SEM (cell line): ENCODE data around the gene ALOX5AP.

- PRO-cap: no peak
Observed at GRCh38 chr13:29923511-29924467, 73.4 kb upstream of the UBL3 start.

- PRO-cap: no peak
Observed at GRCh38 chr13:30061216-30061452, 210.7 kb upstream of the UBL3 start.

GRCh38 chr13:30283372-30284018 lies 23.9 kb downstream of the KATNAL1 start:
- PRO-cap: no peak

DNA sequence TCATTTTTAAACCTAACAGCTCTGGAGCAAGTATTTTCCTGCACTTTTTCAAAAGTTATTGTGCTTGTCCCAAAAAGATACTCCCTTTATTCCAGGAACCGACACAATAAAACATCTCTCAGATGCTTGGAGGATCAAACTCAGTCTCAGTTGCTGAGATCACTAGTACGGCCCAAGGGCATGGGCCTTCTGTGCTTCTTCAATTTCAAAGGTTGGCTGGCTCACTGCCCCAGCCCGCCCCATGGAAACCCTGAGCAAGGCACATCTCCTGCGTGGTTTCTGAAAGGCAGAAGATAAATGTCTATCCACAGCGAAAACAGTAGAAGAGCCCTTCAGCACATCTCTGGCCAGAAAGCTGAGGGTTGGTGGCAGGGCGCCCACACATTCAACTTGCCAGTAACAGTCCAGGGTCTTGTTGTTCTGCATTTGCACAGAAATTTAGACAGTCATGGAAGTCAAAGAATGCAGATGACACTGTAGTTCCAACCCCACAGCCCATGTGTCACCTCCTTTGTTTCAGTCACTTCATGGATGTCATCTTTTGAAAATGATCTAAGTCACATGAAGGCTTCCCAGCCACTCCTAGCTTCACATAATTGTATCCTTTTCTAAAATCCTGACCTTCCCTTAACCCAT lies 24.0 kb upstream of the KATNAL1 start:
- PRO-cap: no peak

GRCh38 chr13:30365310-30366088 lies 56.8 kb upstream of the UBE2L5 start:
- PRO-cap: no peak

DNA sequence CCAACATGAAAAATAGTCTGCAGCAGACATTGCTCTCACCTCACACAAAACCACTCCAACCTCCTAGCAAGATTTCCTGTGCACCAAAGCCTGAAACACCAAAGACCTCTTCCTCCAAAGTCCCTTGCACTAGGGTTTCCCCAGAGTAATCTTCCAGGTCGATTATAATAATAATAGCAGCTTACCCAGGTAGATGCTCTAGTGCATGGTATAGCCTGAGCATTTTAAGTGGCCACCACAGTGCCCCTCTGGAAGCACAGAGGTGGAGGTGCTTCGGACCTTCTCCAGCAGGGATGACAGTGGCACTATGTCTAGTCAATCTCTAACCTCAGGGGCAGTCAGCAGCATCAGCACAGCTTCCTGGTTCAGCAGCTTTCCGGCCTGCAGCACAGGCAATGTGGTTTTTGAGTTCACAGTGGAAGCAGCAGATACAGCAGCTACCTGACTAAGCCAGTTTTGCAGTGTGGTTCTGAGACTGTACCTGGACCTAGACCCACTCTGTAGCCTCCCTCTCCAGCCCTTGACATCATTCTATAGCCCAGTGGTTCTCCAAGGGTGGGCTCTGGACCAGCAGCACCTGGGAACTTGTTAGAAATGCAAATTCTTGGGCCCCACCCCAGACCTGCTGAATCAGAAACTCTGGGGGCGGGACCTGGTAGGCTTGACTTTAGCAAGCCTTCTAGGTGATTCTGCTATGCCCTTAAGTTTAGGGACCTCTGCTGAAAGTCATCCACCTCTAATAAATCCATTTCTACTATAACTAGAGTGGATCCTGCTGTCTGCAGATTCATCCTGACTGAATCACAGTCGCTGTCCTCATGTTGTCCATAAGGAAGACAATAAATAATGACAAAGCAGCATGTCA lies 45.4 kb upstream of the UBE2L5 start:
- PRO-cap: bidirectional peak, plus-strand start at position 401 of the sequence, minus-strand start at position 298 of the sequence

GRCh38 chr13:30394572-30395446 lies 27.5 kb upstream of the UBE2L5 start:
- PRO-cap: bidirectional peak, plus-strand start at chr13:30394988, minus-strand start at chr13:30394960

- PRO-cap: no peak
Observed at GRCh38 chr13:30457072-30458072, 8.4 kb downstream of the HMGB1 start.

GRCh38 chr13:30464388-30465286 lies 1.1 kb downstream of the HMGB1 start:
- PRO-cap: bidirectional peak, plus-strand start at chr13:30465143, minus-strand start at chr13:30464748

- PRO-cap: bidirectional peak, plus-strand start at chr13:30617107, minus-strand start at chr13:30616995; bidirectional peak, plus-strand start at chr13:30617351, minus-strand start at chr13:30617355
Observed at GRCh38 chr13:30616813-30617466, 780 bp upstream of the USPL1 start.

DNA sequence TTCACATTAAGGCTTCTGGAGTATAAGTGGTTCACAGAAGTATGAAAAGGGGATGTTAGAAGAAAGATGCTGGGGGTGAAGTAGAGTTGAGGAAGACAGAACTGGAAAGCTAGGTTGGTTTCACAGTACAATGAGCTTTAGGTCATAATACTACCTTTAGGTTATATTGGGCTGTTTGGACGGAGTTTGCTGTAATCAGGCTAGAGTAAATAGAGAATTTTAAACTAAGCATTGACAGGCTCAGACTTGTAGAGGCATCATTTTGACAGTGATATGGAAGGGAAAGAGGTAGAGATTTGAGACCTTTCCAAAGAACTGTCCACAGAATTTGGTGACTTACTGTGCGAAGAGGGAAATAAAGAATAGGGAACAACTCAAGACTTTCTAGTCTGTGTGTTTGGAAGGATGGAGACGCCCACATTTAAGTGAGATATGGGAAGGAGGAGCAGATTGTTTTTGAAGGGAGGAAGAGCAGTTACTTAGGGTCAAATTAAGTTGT lies 1.0 kb downstream of the USPL1 start:
- PRO-cap: no peak

DNA sequence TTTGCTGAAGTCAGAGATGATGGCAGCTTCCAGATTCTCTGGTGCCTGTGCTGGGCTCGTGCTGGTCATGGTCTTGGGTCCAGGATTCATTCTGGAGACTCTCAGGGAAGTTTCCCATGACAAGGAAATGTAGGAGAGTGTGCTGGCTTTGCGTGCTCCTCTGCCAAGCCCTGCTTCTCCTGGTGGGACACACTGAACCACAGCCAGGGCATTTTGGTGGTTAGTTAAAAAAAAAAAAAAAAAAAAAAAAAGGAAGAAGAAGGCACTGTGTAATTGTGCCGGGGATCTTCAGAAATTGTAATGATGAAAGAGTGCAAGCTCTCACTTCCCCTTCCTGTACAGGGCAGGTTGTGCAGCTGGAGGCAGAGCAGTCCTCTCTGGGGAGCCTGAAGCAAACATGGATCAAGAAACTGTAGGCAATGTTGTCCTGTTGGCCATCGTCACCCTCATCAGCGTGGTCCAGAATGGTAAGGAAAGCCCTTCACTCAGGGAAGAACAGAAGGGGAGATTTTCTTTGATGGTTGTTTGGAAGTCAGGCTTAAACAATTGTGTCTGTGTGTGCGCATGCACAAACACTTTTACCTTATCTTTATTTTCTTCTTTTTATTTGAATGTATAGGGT lies at the start of gene ALOX5AP:
Gene ALOX5AP, plus strand, starts transcription at position 335 of the 622 bp plus-strand sequence.
- PRO-cap: bidirectional peak, plus-strand start at position 370 of the sequence, minus-strand start at position 181 of the sequence

DNA sequence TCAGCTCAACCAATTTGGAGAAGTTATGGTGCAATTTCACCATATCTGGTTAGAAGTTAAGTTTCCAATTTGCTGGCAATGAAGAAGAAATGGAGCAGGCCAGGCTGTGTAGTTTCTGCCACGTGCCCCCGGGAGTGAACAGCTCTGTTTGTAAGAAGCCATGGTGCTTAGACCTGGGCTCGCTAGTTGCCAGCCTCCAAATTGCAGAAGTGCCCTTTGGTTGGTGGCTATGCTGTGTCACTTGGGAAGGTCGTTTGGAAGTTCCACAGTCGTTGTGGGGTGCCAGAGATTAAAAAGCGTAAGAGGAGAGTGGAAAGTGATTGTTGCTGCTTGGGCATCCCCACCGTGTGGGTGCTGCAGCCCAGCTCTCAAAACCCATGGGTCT lies 10.6 kb downstream of the ALOX5AP start:
- PRO-cap: no peak

- PRO-cap: no peak
Observed at GRCh38 chr13:32150600-32151181, 119.1 kb downstream of the FRY start.

GRCh38 chr13:32159195-32159520 lies 127.6 kb downstream of the FRY start:
- PRO-cap: no peak

GRCh38 chr13:32409526-32410378 lies 18.2 kb downstream of the N4BP2L1 start:
- PRO-cap: no peak

GRCh38 chr13:32505702-32506640 lies 32.6 kb downstream of the N4BP2L2 start:
- PRO-cap: no peak

DNA sequence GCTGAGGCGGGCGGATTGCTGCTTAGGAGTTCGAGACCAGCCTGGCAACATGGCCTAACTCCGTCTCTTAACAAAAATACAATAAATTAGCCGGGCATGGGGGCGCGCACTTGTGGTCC lies 901 bp downstream of the N4BP2L2 start:
- PRO-cap: no peak

DNA sequence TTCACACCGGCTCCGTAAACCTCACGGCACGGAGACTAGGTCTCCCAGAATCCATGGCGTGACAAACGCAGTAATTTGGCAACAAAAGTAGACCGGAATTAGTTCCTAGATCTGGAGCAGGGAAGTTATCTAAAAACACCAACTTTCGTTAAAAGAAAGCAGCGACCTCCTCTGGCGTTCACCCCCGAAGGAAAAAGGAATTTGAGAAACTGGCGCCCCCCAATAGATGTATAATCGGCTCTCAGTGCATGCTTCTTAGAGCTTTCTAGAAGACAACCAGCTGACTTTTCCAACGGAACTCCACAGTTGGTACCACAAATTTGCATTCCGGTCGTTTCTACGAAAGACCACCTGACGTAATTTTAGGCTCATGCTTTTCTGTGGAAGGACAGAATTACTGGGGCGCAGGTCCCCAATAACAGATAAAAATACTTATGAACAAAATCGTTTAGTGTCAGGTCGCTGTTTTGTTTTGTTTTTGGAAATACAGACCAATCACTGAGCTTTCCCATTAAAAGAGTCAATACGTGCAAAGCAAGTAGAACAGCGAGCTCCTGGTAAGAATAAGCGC lies 356 bp upstream of the N4BP2L2 start:
- PRO-cap: bidirectional peak, plus-strand start at position 98 of the sequence, minus-strand start outside the sequence; unidirectional peak, minus-strand start at position 304 of the sequence

- PRO-cap: no peak
Observed at GRCh38 chr13:32824519-32825039, 191.6 kb upstream of the KL start.